Prostate gland (tissue), 2 donors: Measurements from ENCODE around the genes GLDC and PTPRD.

DNA sequence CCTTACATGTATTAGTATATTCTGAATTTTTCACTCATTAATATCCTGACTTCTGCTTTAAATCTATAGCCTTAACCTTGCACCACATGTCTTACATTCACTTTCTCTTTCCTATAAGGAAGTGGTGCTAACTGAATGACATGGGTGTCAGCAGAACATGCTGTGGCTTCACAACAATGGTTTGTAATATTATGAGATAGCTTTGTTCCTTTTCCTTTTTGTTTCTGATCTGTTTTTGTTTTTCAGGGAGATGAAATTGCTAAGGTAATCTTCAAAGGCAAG lies 53.5 kb upstream of the RANBP6 start:
- PRO-cap = no peak
- RAMPAGE, long total RNA, 2 experiments = no peak in any of the 2 experiments

DNA sequence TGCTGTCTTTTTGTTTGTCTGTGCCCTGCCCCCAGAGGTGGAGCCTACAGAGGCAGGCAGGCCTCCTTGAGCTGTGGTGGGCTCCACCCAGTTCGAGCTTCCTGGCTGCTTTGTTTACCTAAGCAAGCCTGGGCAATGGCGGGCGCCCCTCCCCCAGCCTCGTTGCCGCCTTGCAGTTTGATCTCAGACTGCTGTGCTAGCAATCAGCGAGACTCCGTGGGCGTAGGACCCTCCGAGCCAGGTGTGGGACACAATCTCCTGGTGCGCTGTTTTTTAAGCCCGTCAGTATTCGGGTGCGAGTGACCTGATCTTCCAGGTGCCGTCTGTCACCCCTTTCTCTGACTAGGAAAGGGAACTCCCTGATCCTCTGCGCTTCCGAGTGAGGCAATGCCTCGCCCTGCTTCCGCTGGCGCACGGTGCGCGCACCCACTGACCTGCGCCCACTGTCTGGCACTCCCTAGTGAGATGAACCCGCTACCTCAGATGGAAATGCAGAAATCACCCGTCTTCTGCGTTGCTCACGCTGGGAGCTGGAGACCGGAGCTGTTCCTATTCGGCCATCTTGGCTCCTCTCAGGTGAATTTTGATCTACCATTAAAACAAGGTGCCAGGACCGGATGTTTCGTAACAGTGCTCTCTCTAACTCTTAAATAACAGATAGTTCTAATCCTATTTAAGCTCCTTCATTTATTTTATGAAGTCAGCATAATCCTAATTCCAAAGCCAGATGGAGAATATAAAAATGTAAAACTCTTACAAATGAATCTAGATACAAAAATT lies 32.8 kb upstream of the IL33 start:
- PRO-cap = no peak
- RAMPAGE, long total RNA, 2 experiments = no peak in any of the 2 experiments

GRCh38 chr9:6230506-6230782 lies 14.8 kb downstream of the IL33 start:
- PRO-cap = no peak
- RAMPAGE, long total RNA, 2 experiments = no peak in any of the 2 experiments

DNA sequence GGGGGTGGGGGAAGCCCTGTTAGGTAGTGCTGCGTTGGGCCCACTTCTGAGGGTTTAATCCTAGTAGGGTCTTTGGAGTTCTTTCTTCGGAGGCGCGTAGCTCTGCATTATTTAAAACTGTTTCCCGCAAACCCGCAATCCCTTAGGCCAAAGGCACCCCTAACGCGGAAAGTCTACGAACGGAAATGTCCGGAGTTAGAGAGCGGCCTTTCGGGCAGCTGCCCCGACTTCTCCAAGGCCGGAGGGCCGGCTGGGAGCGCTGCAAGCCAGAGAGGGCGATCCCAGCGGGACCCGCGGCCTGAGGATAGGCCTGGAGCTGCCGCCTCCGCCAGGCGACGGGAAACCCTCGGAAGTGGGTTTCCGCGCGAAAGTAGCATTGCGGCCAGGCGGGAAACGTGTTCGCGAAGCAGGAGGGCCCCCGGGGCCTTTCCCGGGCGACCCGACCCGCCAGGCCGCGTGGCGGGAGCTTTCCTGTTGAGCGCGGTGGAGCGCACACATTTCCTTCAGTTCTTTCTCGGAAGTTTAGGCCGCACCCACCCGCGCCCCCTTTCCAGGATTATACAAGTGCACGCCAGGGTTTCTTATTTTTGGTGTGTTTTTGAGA lies 630 bp upstream of the UHRF2 start:
- PRO-cap = no peak
- RAMPAGE, long total RNA, 2 experiments = no peak in any of the 2 experiments

DNA sequence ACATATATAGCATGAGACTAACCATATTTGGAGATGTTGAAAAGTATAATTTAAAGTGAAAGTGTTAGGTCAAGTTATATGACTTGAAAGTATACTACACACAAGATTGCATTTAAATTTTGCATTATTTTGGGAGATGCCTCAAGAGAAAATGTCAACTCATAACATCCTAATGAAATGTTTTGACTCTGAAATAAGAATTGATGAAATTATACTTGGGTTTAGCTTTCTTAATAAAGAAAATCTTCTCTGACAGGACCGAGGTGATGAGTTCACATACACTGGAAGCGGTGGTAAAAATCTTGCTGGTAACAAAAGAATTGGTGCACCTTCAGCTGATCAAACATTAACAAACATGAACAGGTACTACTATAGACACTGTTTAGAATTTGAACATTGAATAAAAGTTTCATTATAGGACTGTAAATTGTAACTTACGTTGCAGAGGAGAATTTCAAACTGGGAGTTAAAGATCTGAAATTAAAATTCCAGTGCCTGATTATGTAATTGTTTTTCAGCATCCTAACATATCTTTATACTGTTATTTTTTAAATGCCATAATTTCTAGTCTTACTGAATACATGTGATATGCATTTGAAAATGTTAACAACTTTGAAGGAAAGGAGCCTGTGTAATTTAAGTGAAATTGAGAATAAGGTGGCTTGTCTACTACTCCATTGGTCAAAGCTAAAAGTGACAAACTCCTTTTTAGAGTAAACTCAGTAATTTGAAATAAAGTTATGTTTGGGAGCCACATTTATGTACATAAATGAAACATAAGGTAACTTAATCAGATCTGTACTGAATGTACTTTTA lies 80.8 kb downstream of the UHRF2 start:
- PRO-cap = no peak
- RAMPAGE, long total RNA, 2 experiments = no peak in any of the 2 experiments

DNA sequence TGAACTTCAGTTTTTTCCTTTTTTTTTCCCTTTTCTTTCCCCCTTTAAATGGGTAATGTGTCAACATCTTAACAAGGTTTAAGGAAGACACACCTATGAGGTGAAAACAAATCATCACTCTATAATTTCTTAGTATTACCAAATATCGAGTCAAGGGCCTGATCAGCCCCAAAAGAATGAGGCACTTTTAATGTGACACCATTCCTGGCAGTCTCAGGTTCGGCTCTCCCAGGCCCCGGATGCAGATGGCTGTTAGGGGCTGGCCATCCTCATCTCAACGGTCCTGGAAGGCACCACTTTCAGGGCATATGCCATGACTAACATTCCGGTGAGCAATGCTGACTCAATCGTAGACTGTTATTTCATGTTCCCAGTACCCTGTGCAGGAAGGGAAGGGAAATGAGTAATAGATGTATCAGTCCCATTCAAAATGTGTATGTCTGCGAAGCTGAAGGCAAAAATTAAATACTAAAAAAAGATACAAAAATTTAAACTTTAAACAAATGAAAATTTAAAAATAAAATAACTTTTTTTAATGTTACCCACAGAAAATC lies 79.2 kb downstream of the GLDC start:
- PRO-cap = no peak
- RAMPAGE, long total RNA, 2 experiments = no peak in any of the 2 experiments

DNA sequence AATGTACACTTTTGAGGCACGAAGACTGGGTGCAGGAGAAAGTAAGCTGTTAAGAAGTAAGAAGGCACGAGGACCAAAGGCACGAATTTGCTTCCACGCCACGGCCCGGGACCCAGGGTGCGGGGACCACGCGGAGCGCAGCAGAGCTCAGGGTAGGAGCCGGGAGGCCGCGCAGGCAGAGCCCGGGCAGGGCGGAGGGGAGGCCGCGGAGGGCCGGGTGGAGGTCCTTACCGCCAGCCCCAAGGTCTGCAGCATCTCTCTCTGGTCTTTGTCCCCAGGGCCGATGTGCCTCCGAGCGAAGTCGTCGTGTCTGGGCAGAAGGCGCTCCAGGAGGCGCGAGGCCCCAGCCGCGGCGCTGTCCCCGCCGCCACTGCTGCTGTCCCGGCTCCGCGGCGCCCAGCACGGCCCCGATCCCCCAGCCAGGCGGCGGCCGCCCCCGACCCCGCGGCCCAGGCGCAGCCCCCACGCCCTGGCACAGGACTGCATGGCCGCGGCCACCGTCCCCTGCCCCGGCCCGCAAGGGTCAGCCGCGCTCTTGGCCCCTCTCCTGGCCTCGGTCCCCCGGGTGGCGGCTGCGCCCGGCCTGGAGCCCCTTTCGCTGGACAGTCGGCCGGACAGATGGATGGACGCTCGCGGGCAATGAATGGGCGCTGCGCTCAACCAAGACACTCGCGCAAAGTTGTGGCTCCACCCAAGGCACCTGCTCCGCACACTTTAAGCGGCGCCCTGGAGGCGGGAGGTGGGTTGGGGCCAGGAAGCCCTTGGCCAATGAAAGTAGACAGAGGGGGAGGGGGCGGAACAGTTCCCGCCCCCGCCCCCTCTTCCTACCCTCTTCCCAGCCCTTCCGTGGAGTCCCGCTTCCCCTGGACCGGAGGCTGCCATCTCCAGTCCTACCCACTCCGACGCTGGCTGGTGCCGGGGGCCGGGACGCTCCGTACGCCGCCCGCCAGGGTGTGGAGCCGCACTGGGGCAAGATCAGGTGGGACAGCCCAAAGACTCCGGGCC lies at the start of gene GLDC:
Gene GLDC, minus strand, starts transcription at position 716 of the 1,005 bp plus-strand sequence.
- PRO-cap = bidirectional peak, plus-strand start at position 887 of the sequence, minus-strand start at position 707 of the sequence
- RAMPAGE, long total RNA, 2 experiments = no peak in any of the 2 experiments

GRCh38 chr9:7053945-7054452 lies 296.2 kb downstream of the KDM4C start:
- PRO-cap = no peak
- RAMPAGE, long total RNA, 2 experiments = start-site peak on the plus strand in 1 of 2 experiments, at chr9:7054133-7054299 at its widest, 6 reads per replicate

- PRO-cap = no peak
- RAMPAGE, long total RNA, 2 experiments = no peak in any of the 2 experiments
Measured at GRCh38 chr9:7983467-7984141, 184.0 kb upstream of the DMAC1 start.

DNA sequence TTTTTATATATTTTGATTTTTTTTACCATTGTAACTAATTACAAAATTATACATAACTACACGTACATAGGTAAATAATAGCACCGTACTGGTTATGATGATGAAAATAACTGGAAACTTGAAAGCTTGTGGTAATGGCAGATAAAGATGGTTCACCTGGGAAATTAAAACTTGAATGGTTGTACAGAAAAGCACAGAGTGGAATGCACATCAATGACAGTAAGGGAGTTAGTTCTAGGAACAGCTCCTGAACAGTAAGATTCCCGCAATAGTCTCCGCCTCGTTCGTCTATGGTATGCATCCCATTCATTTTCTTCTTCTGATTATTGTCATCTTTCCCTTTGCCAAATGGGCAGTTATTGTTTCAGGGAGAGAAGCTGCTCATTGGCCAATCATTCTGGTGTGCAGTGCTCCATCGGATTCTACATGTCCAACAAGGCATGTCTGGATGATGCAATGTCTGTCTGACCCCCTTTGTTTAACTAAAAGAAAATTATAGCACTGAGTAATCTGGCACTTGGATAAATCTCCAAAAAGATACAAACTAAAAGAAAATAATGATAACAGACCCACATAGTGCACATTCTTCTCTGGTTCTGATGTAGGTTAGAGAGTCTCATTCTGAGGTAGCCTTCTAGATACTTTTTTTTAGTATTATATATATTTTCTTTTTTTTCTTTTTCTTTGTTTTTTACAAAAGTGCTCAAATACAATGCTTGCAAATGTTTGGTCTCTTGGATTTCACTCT lies 515.6 kb upstream of the DMAC1 start:
- PRO-cap = no peak
- RAMPAGE, long total RNA, 2 experiments = no peak in any of the 2 experiments

DNA sequence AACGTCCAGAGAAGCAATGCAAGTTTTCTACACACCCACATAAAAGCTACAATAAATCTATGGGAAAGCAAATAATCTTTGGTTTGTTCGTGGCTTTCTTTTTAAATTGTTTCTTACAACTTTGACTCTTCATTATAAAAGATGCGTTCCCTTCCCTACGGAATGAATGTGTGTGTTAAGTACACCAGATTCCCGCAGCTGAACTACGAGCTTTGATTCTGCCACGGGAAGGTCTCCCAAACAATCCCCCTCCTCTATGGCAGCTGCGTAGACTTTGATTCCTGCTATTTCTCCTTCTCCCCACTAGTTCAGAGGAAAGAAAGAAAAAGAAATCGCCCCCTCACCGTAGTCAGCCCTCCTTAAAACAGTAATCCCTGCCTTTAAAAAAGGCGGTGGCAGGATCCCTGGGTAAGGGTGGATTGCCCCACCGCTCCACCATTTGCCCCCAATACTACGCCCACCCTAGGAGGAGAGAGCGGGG lies 1057.3 kb upstream of the DMAC1 start:
- PRO-cap = no peak
- RAMPAGE, long total RNA, 2 experiments = no peak in any of the 2 experiments

DNA sequence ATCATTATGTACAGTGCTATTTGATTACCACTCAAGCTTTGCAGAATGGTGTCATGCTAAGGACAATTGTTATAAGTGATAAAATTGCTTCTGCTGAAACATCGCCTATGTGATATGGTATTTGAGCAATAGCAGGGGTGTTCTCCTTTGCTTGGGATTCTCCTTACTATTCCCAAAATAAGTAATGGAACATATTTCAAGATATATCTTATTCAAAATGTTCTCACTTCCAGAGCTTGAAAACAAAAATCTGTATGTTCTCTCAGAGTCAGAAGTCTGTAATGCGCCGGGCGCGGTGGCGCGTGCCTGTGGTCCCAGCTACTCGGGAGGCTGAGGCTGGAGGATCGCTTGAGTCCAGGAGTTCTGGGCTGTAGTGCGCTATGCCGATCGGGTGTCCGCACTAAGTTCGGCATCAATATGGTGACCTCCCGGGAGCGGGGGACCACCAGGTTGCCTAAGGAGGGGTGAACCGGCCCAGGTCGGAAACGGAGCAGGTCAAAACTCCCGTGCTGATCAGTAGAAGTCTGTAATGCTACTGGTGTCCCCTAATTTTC lies 1171.0 kb downstream of the PTPRD start:
- PRO-cap = no peak
- RAMPAGE, long total RNA, 2 experiments = no peak in any of the 2 experiments

GRCh38 chr9:10612492-10613433 lies at the start of gene PTPRD:
Gene PTPRD, minus strand, starts transcription at chr9:10613002.
- PRO-cap = unidirectional peak, minus-strand start at chr9:10613002; unidirectional peak, minus-strand start at chr9:10613048
- RAMPAGE, long total RNA, 2 experiments = no peak in any of the 2 experiments

- PRO-cap = bidirectional peak, plus-strand start at chr9:13139862, minus-strand start at chr9:13139754
- RAMPAGE, long total RNA, 2 experiments = no peak in any of the 2 experiments
Measured at GRCh38 chr9:13139481-13140380, 139.8 kb downstream of the MPDZ start.

DNA sequence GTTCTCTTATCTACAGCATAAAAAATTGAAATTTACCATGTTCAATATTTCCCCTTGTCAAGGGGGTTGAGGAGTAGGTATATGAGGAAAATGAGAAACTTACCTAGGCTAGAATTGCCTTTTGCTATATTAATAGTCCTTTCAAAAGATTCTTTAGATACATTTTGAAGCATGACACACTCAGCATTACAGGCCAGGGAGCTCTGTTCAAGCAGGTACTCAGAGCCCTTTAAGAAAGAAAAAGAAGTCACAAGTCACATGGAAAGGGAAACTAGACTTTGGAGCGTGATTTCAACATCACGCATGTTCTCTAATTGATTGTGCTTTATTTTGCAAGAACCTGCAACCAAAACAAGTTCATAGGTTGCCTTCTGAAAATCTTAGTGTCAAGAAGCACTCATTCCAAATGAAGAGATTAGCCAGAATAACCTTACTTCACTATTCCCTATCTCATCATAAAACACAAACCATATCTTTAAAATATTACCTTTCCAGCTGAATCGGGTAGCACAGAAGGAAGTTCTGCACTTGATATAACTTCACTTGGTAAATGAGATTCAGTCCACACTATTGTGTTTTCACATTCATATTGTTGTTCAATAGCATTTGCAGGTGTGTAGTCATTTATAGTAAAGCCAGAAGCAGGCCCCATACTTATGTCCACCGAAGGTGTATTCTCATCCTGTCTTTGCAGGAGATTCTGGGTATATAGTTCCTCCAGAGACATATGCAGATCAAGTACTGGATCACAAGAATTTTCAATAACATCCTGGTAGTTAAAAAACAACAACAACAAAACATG lies 103.6 kb downstream of the MPDZ start:
- PRO-cap = no peak
- RAMPAGE, long total RNA, 2 experiments = no peak in any of the 2 experiments

GRCh38 chr9:13267734-13268311 lies 11.7 kb downstream of the MPDZ start:
- PRO-cap = bidirectional peak, plus-strand start at chr9:13268032, minus-strand start at chr9:13267831
- RAMPAGE, long total RNA, 2 experiments = no peak in any of the 2 experiments

- PRO-cap = no peak
- RAMPAGE, long total RNA, 2 experiments = no peak in any of the 2 experiments
Measured at GRCh38 chr9:14087773-14088570, 226.0 kb downstream of the NFIB start.

DNA sequence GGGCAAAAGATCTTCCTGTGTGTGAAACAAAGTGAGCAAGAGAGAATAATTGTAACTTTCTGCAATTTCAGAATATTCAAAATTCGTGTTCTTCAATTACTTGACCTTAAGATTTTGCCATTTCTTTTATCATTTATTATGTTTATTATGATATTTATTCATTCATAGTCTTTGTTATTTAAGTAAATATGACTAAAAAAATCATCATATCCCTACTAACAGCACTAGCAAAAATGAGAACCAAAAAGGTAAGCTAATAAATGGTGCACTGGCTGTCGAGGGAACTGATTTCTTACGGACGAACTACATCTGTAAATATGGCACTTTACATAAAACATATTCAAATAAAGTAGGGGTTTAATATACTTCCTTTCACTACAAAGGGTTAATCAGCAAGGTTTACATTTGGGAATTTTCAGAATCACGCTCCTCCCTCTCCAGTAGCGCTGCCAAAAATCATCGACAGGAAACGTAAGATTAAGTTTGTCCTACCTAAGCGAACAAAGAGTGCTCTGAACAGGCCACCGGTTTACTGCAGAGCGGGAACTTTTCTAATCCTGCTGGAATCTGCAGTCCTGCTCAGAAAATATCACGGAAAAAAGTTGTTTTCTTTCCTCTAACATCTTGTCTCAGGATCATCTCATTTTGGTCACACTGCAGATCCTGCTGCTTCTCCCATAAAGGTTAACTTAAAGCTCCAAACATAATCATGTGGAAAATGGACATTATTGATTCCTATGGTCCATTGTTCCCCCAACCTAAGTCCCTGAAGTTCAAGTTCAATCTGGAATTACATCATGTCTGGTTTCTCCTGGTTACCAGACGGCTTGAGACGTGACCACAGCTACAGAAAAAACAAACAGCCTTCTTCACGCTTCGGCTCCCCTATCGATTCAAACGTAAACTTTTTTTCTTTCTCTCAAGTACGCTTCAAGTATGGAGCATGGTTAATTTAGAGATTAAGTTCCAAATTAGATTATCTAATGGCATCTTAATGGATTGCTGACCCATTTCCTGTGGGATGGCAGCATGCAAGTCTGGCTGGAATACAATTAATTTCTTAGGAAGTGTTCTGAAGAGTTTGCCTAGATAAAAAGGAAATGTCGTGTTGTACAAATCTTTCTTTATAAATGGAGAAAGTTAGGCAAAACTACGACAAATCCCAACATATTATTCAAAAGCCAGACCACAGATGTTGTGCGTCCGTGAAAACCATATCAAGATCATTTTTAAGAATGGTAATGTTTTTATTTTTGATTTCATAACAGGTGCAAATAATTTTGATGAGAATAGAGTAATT lies 217.6 kb downstream of the NFIB start:
- PRO-cap = unidirectional peak, plus-strand start at position 503 of the sequence
- RAMPAGE, long total RNA, 2 experiments = no peak in any of the 2 experiments

DNA sequence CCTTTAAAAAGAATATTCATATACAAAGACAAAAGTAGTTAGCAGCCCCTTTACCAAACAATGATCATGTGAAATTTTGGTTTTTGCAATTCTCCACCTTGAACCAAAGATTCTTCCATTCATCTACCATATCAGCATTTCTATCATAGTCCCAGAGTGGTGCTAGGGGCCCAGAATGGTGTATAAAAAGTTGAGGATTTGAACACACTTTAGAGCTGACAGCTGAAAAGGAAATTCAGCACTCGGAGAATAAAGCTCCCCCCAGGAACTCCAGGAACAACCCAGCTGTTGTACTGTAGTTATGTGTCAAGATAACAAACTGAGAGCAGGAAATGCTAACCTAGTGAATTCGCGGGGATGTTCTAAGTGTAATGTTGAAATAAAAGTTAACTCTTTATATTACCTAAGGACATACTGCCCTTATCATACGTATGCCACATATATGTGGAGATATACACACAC lies 216.8 kb downstream of the NFIB start:
- PRO-cap = no peak
- RAMPAGE, long total RNA, 2 experiments = no peak in any of the 2 experiments

DNA sequence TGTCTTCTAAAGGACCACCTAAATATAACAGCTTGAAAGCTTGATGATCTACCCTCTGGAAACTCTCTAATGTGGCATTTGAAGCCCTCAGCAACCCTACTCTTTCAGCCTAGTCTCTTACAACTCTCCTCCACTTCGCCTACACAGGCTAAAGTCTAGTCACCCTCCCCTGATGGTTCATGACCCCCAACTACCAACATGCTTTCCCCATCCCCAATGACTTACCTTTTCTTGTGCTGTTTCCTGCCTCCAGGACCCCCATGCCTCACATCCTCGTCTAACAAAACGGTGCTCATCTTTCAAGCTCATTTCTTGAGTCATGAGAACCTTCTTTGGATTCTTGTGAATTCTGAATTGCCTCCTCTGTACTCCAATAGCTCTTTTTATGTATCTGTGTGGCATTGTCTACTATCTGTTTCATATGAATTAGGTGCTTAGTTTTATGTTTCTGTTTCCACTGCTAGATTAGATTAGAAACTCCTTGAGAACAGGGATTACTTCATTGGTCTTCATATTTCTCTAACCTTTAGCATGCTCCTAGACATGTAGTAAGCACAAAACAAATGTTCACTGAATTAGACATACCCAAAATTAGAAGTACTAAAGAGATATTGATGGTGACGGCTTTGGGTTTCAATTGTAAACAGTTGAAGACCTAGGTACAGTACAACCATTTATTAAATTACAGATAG lies 45.5 kb downstream of the NFIB start:
- PRO-cap = no peak
- RAMPAGE, long total RNA, 2 experiments = no peak in any of the 2 experiments